PC-3 (cell line): ENCODE measurements around the gene PPIF.

GRCh38 chr10:79187130-79187808, 118.5 kb downstream of the ZMIZ1 start:
- RAMPAGE, long total RNA = no peak

DNA sequence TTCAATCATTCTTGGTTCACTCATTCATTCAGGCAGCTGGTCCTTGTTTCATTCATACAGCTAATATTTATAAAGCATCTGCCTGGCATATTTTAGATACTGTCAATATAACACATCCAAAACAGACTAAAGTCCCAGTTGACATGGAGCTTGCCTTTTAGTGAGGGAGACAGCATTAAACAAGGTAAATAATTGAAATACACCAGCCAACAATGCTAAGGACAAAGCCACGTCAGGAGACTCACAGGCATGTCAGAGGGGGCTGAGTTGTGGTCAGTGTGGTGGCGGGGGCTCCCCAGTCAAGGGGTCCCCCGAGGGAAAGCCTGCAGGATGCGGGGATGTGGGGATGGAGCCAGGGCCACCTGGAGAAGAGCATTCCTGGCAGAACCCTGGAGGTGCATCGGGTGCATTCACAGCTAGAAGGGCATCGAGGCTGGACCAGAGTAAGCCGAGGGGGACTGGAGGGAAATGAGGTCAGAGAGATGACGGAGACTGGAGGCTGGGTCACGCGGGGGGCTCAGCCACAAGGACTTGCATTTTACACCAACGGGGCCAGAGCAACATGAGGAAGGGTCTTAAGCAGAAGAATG, 110.4 kb upstream of the PPIF start:
- RAMPAGE, long total RNA = no peak

DNA sequence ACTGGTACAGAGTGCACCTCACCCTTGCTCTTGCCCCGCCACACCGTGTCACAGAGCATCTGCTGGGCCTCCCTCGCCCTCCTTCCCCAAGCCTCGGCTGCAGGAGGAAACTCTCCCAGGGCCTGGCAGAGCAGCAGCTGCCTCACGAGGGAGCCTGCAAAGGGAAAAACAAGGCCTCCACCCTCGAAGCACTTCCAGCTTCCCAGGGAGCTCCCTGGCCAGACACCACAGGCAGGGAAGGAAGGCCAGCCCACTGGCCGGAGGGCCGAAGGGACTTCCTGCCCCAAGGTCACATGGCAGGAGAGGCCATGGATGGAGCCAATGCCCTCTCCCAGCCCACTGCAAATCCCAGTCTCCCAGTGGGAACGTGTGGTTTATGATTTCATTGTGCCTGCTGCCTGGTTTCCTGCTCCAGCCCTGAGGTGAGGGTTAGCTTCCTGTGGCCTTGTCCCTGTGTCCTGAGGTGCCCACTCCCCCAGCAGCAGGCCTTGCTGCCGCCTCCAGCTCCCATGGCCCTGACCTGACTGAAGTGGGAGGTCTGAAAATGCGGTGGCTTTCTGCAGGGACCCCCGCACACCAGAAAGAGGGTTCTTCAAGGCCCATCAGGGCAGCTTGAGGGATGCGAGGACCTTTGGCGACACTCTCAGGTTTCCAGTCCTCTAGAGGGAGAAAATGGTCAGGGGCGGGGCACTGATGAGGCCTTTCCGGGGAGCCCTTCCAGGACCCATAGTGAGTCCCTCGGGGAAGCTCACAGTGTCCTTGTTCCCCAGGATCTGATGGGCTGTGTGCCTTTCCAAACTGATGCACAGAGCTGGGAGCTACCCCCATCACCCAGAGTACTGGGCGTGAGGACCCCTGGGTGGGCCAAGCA, 100.4 kb upstream of the PPIF start:
- RAMPAGE, long total RNA = no peak

DNA sequence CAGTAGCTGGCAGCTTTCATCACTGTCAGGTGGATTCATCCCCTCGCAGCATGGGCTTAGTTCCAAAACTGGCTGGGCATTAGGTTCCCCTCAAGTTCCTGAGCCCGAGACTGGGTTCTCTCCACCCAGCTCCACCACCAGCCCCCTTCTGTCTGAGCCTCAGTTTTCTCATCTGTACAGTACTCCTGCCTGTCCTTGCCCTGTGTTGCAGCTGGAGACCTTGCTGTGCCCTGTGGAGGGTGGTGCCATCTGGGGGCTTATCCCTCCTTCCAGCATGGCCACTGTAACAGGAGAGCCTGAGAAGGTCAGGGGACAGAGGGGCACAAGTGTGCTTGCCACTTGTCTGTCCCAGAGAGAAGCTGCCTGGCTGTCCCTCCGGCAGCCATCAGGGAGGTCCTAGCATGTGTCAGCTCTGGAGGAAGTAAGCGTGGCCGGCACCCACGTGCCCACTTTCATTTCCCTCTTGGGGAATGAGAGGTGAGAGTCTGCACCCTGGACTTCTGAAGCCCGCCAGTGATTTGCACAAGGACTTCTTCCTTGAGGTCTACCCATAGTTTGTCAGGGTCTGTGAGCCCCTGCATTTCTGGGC, 97.1 kb upstream of the PPIF start:
- RAMPAGE, long total RNA = no peak

GRCh38 chr10:79304437-79305013, 42.7 kb upstream of the PPIF start:
- RAMPAGE, long total RNA = no peak

GRCh38 chr10:79312496-79313294, 34.6 kb upstream of the PPIF start:
- RAMPAGE, long total RNA = no peak

- RAMPAGE, long total RNA = no peak
Observed at GRCh38 chr10:79346988-79347797, at the start of gene PPIF. TSS of gene PPIF (plus strand) at chr10:79347469.

GRCh38 chr10:79404129-79405090, 41.0 kb downstream of the ZCCHC24 start:
- RAMPAGE, long total RNA = no peak

GRCh38 chr10:79431861-79432456, 13.5 kb downstream of the ZCCHC24 start:
- RAMPAGE, long total RNA = no peak

- RAMPAGE, long total RNA = no peak
Observed at GRCh38 chr10:79472778-79473287, 27.4 kb upstream of the ZCCHC24 start.

- RAMPAGE, long total RNA = no peak
Observed at GRCh38 chr10:79610524-79610808, 273 bp upstream of the SFTPA1 start.

DNA sequence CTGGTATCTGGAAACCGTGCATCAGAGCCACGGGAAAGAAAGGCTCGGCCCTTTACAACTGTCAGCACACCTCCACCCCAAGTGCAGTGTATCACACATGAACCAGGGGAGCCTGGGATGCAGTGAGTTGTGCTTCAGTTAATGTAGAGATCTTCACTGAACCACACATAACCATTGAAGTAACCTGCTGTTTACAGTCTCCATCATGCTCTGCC, 12.0 kb downstream of the NUTM2B start:
- RAMPAGE, long total RNA = no peak

GRCh38 chr10:80200909-80201905, 4.1 kb downstream of the ANXA11 start:
- RAMPAGE, long total RNA = no peak

DNA sequence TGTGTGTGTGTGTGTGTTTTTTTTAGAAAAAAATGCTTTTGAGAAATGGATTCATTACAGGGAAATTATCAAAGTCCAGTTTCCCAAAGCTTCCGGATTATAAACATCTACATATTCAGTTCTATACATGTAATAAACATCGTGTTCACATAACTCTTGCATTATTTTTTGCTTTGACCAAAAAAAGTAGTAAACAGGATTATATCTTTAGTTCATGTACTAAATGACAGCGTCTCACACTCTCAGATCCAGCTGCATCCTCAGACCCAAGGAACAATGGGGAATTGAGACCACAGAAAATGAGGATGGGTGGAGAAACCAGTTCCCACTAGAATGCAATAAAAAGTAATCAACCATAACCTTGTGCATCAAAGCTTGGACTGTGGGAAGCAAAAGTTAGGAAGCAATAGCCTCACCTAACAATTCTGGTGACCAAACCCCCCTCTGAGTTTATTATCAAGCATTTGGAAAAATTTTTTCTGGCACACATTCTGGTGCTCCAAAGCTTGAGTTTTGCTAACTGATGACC, 904 bp upstream of the MAT1A start:
- RAMPAGE, long total RNA = no peak

DNA sequence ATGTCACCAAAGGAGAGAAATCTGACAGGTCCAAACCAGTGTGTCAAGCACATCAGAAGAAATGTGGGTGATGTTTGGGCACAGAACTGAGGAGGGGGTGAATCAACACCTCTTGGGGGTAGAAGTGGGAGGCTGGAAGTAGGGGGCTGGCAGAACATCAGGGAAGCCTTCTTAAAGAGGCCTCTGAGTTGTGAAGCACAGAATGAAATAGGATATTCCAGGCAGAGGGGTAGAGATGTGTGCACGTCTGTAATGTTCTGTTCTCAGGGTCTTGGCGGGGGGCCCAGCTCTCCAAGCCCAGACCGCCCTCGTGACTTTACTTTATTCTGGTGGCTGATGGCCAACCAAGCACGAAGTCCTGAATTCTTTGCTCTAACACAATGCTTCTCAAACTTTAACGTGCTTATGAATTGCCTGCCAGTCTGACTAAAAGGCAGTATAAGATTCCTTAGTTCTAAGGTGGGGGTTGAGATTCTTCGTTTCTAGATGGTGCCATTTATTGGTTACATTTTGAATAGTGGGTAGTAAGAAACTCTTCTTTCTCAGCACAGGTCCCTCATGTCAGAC, 8.1 kb downstream of the PRXL2A start:
- RAMPAGE, long total RNA = no peak

DNA sequence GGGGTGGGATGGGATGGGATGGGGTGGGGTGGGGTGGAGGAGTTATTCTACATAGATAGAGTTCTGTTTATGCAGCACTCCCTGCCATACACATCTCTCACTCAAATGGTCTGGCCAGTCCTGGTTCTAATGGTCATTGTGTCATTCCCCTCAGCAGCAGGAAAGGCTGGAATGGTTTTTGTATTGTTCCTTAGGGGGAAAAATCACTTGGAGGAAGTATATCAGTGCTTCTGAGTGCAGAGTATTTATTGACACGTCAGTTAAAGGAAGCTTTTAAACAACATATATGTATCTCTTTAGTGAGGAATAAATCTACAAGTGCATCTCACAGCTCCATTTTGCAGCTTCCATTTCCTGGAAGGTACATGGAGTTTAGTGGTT, 8.2 kb downstream of the TSPAN14 start:
- RAMPAGE, long total RNA = no peak

DNA sequence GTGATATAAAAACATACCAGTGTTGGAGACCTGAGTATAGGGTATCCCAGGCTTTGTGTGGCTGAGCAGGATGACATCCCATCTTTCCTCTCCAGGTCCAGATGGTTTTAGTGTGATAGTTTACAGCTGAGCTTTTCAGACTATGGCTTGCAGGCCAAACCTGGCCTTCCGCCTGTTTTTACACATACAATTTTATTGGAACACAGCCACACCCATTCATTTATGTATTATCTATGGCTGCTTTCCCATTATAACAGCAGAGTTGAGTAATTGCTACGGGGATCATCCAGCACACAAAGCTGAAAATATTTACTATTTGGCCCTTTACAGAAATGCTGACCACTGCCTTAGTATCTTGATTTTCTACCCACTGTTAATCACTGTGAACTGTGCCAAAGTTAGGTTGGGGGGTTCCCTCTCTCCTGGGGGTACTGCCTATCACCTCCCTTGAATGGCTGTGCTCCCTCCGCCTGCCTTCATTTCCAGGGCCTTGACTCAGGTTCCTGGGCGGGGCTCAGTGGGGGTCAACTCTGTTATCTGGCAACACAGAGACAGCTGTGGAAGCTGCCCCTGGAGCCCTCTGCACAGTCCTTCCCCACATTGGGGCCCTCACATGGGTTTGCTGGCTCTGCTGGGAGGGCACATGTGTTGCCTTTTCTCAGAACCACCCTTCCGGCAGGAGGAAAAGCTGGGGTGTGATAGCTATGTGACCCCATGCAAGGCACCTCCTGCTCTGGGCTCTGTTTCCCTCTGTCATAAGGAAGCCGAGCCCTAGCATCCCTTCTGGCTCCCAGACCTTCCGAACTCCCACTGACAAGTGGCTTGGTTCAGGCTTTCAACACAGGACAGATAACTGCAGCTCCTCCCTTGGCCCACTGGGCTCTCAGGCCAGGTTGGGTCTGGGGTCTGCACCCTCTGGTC, 40.2 kb upstream of the SH2D4B start:
- RAMPAGE, long total RNA = no peak

GRCh38 chr10:80506175-80506900, 31.4 kb upstream of the SH2D4B start:
- RAMPAGE, long total RNA = no peak

GRCh38 chr10:80526078-80526651, 11.5 kb upstream of the SH2D4B start:
- RAMPAGE, long total RNA = no peak

- RAMPAGE, long total RNA = no peak
Observed at GRCh38 chr10:80529308-80530097, 8.2 kb upstream of the SH2D4B start.